ENCODE results near the gene PPP2R3C.

DNA sequence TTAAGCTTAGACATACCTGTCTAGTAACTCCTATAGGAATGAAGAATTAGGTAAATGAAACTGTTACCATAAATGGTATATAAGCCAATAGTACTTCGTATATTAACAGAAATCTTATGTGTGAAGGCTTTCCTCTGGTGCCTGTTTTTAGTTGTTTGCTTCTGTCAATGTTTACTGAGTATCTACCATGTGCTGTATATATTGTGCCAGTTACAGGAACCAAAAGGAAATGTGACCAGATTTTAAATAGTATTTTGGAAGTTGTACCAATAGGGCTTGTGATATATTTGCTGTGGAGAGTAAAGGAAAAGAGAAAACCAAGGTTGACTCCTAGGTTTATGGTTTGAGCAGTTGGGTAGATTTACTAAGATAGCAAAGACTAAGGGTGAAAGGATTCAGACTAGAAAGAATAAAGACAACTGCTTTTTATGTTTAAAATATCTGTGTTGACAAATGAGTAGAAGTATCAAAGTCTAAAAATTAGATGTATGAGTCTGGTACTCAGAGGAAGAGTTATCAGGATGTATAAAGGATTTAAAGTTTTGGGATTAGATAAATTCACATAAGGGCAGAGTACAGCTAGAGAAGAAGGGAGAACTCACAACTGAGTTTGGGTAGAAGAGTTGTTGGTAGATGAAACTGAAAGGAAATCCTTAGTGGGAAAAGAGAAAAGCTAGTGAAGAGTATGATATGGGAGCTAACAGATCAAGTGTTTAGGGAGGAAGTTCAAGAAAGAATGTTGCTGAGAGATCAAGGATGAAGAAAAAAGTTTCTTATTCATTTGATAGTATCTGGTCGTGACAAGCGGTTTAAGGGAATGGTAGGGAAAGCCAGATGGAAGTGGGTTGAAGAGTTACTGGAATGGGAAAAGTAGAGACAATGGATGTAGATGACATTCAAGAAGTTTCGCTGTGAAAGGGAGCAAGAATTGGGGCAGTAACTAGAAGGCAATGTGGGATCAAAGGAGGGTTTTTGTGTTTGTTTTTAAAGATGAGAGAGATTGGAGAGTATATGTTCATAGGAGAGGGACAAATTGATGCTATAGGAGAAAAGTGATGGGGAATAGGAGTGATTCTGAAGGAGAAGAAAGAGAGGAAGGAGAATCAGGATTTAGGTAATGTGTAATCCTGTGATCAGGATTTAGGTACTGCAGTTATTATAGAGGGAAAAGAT lies 30.6 kb downstream of the ARHGAP5 start:
- PRO-cap = no peak

- PRO-cap = no peak
Measured at GRCh38 chr14:32417721-32418428, 88.8 kb downstream of the AKAP6 start.

DNA sequence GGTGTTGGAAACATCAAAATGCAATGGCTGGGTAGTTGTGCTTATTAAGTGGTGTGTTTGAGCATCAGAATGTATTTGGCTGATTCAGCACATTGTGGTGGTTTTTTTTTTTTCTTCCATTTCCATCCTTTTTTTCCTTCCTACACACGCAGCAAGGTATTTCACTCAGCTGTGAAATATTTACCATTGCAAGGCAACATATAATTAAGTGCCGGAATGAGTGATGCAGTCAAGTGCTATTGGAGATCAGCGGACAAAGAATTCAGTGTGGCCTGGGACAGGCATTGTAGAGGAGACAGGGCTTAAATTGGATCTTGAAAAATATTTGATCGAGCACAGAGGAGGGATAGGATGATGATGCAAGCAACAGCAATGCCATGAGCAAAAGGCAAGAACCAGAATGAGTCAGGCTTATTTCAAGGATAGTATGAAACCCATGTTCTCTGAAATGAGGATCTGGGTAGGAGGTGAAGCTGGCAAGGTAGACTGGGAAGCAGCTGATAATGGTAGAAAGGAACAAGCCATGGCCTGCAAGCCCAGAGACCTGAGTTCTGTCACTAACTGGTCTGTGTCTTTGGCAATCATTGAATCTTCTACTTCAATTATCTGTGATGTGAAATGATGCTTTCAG lies 178.5 kb downstream of the AKAP6 start:
- PRO-cap = no peak

GRCh38 chr14:32572159-32572683 lies 243.1 kb downstream of the AKAP6 start:
- PRO-cap = no peak

DNA sequence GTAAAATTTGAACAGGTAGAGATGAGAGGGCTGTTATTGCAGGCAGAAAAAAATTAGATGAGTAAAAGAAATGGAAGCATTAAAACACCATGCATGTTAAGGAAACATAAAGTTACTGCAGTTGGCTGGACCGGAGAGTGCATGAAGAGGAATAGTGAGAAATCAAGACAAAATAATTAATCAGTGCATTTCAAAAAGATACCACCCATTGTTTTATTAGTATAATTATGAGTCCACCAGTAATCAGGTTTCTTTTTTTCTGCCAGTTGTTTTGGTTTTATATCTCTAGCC lies 388.9 kb downstream of the NPAS3 start:
- PRO-cap = no peak

- PRO-cap = no peak
Measured at GRCh38 chr14:33682632-33683241, 268.1 kb downstream of the EGLN3 start.

DNA sequence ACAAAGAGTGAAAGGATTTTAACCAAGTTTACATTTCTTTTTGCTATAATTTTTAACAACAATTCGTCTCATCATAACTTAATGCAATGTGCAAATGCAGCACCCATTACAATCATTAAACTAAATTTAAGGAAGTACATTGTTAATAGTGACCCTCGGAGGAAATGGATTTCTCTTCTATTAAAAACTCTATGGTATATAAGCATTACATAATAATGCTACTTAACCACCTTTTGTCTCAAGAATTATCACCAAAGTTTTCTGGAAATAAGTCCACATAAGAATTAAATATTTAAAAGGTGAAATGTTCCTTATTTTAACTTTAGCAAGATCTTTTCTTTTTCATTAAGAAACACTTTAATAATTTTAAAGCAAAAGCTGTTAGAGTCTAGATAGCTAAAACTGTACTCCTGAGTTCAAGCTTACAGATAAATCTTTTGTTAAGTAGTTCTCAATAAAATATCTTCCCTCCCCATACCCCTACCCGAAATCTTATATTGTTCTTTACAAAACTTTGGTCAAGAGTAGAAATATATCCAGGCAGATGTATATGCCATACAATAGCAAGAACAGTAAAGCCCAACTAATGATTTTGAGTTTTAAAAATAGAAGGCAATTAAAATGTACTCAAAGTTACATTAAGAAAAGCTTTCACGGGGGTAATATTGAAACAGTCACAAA lies 27.6 kb downstream of the SPTSSA start:
- PRO-cap = no peak

DNA sequence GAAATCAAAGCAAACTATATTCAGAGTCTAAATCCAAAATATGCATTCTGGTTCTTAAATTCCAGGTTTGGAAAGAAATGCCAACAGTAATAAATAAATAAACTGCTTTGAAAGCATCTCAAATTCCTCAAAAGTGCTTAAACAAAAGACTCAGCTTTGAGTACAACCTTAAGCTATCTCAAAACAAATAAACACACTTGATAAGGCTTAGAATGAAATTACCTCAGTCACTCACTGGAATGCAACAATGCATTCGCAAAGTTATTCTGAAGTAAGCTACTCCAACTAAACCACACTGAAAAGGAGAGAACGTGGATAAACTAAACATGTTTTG lies 1.3 kb downstream of the SPTSSA start:
- PRO-cap = no peak

GRCh38 chr14:34546166-34546590 lies 6.7 kb upstream of the EAPP start:
- PRO-cap = no peak

DNA sequence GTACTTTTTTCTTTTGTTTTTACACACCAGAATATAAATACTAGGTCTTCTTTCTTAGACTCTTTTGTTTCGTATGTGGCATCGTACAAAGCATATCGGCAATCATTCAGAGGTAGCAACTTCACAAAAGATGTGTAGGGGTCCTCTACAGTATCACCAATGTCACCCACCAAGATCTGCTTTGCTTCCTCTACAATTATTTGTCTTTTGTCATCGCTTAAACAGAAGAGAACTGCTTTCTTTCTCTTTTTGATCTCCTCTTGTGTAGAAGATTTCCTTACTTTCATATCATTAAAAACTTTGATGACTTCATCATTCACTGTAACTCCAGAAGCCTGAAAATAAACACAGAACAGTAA lies 1.2 kb downstream of the CFL2 start:
- PRO-cap = no peak

DNA sequence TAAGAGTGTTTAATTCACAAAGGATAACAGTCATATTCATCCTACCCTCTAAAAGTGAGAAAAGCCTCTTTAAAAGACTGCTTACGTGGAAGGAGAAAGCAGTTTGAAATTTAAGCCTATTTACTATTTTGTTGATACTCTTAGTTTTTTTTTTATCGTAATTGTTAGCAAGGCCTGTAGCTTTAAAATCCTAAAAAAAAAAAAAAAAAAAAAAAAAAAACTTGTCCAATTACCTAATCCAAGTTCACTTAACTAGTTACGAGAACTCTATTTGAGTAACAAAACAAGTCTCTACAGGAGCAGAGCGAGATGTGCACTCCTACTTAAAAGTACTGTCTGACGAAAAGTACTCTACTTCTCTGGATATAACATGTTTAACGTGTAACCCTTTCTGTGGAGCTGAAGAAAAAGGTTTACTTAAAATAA lies 2.4 kb downstream of the BAZ1A start:
- PRO-cap = unidirectional peak, plus-strand start at position 298 of the sequence

GRCh38 chr14:34874447-34875206 lies 533 bp downstream of the BAZ1A start:
- PRO-cap = bidirectional peak, plus-strand start at chr14:34874578, minus-strand start at chr14:34874403; bidirectional peak, plus-strand start at chr14:34874993, minus-strand start at chr14:34874881

DNA sequence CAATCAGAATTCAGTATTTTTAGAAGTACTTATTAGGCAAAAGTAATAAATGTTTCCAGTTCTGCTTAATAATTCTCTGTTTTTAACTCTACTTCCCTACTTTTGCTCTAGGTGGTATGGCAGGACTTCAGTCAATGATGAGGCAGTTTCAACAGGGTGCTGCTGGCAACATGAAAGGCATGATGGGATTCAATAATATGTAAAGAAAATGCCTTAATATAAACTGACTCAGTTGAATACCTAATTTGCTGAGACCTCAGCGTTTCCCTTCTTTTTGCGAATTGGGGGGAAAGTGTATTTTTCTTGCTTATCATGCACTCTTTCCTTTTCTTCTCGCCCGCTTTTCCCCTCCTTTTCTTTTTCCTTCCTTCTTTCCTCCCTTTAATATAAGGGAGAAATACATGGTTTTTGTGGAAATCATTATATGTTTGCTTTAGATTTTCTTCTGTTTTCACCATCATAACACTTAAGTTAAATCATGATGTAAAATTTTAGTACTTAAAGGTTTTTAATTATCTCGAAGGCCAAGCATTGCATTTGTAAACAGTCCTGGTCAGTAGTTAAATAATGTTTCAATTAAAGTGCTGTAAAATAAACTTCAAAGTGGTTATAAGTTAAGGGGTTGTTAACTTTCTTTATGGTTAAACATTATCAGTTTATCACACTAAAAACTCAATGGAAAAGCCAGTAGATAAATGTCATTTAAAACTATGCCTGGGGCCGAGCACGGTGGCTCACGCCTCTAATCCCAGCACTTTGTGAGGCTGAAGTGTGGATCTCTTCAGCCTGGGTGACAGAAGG lies 16.9 kb upstream of the FAM177A1 start:
- PRO-cap = no peak

DNA sequence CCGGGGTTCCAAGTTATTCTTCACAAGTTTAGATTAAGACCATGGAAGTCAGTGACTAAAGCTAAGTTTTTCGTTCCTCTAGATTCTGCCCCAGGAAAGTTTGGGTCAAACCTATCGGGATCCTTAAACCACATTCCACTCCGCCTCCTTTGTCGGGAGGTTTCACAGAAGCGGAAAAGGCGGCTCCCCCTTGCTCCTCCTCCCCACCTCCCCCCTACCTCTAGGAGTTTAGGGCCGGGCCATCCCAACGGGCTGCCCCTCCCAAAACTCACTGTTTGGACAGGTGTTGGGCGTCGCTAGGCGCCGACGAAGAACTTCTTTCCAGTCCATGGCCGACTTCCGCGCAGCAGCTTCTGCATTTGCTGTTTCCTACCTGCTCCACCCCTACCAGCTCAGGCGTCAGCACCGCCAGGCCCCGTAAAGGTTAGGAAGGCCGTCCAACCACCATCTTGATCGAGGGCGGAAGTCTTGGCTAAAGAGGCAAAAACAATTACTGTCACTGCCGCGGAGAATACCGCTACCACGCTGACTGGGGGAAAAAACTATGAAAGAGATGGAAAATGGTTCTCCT lies at the start of gene PPP2R3C:
PPP2R3C (minus strand) TSS at position 361 of the 571 bp plus-strand sequence.
- PRO-cap = bidirectional peak, plus-strand start outside the sequence, minus-strand start at position 355 of the sequence

GRCh38 chr14:35331637-35332047 lies 39.5 kb downstream of the PSMA6 start:
- PRO-cap = no peak

- PRO-cap = no peak
Measured at GRCh38 chr14:35333369-35334585, 41.6 kb downstream of the PSMA6 start.

- PRO-cap = no peak
Measured at GRCh38 chr14:35356560-35356935, 48.0 kb downstream of the NFKBIA start.

- PRO-cap = no peak
Measured at GRCh38 chr14:35406828-35407436, 2.4 kb upstream of the NFKBIA start.

DNA sequence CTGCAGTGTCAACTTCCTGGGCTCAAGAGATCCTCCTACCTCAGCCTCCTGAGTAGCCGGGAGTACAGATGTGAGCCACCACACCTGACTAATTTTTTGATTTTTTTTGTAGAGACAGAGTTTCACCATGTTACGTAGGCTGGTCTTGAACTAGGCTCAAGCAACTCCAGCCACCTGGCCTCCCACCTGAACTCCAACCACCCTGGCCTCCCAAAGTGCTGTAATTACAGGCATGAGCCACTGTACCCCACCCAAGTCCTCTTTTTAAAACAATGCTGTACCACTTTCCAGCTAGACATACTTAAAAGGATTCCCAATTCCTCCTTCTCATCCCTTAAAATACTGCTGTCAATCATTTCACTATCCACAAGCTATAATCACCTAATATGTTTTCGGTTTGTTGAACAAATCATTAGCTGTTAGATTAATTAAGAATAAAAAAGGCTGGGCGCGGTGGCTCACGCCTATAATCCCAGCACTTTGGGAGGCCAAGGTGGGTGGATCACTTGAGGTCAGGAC lies 97.5 kb downstream of the RALGAPA1 start:
- PRO-cap = no peak

DNA sequence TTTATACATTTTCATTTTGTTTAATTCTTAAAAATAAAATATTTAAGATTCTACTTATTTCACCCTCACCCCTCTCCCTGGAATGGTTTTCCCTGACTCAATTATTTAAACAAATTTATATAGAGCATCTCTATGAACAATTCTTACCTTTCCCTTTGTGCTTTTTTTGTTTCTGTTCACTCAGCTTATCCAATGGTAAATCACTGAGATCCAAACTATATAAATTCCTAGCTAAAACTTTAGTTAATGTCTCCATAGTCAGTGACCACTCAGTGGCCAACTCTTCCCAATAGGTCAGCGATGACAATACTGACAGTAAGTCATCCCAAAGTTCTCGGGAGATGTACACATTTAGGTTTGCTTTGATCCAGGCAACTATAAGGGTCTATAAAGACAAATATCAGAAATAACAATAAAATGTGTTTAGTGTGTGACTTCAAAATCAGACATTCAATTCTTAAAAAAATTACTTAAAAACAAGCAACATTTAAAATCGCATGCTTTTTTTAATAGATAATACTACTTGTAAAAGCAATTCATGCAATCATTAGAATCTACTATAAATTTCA lies 86.1 kb downstream of the RALGAPA1 start:
- PRO-cap = no peak